ENCODE measurements around the gene NRSN2.

GRCh38 chr20:129853-130526 lies 12.4 kb upstream of the DEFB126 start:
- PRO-cap: no peak
- RRBS, 2 experiments: 80 to 90% methylated on average over 4 of the region's 37 CpGs

DNA sequence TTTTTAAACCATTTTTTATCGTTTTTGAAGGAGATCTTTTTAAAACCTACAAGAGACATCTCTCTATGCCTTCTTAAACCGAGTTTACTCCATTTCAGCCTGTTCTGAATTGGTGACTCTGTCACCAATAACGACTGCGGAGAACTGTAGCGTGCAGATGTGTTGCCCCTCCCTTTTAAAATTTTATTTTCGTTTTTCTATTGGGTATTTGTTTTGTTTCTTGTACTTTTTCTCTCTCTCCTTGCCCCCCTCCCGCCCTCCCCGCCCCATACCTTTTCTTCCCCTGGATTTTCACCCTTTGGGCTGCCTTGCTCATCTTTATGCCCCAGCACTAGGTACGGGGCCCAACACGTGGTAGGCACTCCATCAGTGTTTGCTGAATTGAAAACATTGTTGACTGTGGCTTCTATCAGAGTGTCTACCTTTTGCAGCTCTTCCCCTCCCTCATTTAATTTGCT lies 1.5 kb downstream of the ZCCHC3 start:
- PRO-cap: no peak
- RRBS, 2 experiments: no CpG with 5 or more reads among the region's 10 CpGs

GRCh38 chr20:300953-301697 lies 3.8 kb downstream of the ZCCHC3 start:
- PRO-cap: no peak
- RRBS, 2 experiments: no CpG with 5 or more reads among the region's 6 CpGs

DNA sequence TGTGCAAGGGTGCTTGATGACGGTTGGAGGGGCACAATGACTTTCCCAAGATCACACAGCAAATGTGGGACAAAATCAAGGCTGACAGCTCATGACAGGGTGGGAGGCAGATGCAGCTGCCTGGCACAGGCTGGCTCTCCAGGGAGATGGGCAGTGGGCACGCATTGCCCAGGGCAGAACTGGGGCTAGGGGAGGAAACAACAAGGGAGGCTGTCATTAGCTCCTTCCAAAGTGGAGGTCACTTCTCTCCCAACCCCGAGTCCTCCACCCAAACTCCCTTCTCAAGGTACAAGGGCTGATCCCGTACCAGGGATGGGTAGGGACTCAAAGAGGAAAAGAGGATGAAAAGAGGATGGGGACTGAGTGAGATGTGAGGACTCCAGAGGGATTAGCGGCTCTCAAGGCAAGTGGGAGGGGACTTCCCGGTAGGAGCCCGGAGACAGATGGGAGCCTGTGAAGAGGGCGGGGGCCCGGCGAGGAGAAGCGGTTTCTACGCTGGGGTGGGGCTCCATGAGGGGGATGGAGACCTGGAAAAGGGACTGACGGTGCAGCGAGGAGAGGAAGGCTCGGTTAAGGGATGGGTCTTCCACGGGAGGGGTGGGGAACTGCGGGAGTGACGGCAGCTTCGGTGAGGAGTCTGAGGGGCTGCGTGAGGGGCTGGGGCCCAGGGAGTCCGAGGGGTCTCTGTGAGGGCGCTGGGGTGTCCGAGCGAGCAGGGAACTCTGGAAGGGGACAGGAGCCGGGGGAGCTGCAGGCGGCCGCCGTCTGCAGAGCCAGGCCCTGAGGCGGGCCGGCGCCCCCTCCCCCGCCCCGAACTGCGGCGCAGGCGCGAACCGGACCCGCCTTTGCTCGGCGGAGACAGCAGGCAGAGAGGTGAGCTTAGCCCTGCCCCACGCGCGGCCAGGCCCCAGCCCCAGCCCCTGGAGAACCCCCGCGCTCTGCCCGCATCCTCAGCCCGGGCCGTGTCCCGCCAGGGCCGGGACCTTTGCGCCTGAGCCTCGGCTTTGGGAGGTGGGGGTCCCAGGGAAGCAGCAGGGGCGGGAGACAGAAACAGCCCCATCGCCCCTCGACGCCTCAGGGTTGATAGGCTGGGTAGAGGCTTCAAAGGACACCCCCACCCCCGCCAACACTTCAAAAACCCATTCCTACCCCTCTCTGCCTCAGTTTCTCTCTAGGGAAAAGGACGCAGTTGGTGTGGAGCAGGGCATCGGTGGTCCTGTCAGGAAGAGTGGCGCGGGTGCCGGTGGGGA lies at the start of gene NRSN2:
NRSN2 (plus strand) TSS at position 842 of the 1,250 bp plus-strand sequence.
- PRO-cap: bidirectional peak, plus-strand start at position 456 of the sequence, minus-strand start at position 272 of the sequence; bidirectional peak, plus-strand start at position 845 of the sequence, minus-strand start at position 817 of the sequence
- RRBS, 2 experiments: 1 to 3% methylated on average over 15 to 16 of the region's 63 CpGs

- PRO-cap: no peak
- RRBS, 2 experiments: no CpG with 5 or more reads among the region's 12 CpGs
These were observed 16.3 kb downstream of the NRSN2 start for GRCh38 chr20:363148-363712.

DNA sequence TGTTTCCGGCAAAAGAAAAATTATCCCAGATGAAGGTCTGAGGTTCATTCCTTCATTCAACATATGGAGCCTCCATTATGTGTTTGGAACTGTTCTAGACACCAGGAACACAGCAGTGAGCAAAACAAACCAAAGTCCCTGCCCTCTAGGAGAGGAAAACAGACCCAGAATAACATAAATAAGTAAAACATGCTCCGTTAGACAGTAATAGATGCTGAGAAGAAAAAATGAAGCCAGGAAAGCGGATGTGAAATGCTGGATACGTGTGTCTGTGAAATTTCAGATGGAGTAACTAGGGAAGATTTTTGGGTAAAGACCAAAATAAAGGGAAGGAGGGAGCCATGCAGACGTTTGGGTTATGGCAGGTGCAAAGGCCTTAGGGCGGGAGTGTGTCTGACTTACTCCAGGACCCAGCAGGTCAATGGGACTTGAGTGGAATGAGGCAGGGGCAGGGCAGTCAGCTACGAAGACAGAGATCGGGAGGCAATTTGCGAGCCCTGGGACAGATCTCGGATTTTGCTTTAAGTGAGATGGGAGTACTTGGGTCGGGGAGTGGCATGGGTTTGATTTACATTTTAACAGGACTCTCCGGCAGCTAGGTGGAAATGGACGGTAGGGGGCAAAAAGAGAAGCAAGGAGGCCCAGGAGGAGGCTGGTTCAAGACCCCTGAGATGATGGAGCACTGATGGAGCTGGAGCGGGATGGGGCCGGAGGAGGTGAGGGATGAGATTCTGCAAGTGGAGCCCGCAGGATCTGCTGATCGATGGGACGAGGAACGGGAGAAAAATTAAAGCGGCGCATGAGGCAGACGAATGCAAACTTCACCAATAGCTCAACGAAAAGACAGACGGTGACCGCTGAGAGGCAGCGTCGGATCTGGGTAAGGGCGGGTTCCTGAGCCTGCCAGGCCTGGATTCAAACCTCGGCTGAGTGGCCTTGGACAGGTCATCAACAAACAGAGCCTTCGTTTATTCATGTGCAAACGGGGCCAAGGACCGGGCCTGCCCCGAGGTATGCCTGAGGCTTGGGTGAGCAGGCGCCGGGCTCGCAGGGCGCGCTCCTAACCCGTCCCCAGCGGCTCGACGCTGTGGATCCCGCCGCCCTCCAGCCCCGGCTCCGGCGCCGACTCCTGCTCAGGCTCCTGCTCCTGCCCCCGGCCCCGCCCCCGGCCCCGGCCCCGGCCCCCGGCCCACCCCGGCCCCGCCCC lies 904 bp upstream of the RBCK1 start:
- PRO-cap: bidirectional peak, plus-strand start outside the sequence, minus-strand start at position 1,131 of the sequence
- RRBS, 2 experiments: 1 to 2% methylated on average over 15 of the region's 56 CpGs

DNA sequence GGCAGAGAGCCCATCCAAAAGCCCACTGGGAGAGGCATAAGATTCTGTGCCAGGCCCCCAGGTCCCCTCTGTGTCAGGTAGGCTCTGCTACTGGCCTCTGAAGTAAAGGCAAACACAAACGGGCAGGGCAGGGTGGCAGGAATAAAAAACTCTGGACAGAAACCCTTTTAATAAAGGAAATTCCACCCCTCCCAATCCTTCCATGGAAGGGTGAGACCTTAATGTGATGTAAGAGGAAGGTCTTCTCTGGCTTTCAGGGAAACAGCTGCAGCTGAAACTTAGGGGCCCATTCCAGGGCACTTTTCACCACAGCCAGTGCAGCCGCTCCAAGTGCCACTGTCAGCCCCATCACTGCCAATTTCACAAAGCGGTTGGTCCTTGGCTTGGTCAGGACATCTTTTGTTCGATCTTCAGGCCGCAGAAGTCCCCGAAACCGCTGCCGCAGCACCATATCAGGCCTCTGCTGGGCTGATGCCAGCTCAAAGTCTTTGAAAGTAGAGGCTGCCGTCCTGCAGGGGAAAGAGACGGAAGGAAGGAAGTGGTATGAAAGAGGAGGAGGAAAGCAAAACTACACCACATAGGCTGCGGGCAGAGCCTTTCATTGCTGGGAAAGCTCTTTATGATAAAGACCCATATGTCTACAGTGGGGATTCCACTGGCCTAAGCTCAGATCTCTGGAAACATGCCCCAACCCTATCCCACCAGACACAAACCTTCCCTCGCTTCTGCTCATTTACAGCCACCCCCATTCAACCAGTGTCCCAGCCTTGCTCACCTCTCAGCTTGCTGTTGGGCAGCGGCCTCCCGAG lies 23.8 kb downstream of the TBC1D20 start:
- PRO-cap: no peak
- RRBS, 2 experiments: no CpG with 5 or more reads among the region's 14 CpGs

- PRO-cap: no peak
- RRBS, 2 experiments: no CpG with 5 or more reads among the region's 5 CpGs
These were observed 7.5 kb downstream of the CSNK2A1 start for GRCh38 chr20:535953-536676.

DNA sequence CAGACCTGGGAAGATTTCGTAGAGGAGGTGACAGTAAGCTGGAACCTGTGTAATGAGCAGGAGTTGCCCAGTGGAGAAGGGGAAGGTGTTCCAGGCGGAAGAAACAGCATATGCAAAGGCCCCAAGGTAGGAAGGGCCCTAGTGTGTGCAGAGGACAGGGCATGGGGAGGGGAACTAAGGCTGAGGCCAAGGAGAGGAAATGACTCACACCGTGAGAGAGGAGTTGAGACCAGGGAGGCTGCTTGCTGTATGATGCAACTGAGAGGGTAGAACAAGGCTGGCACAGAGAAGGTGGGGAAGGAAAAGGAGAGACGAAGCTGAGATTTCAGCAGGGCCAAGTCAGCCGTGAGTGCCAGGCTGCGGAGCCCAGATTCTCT lies 34.7 kb downstream of the ANGPT4 start:
- PRO-cap: no peak
- RRBS, 2 experiments: no CpG with 5 or more reads among the region's 6 CpGs

DNA sequence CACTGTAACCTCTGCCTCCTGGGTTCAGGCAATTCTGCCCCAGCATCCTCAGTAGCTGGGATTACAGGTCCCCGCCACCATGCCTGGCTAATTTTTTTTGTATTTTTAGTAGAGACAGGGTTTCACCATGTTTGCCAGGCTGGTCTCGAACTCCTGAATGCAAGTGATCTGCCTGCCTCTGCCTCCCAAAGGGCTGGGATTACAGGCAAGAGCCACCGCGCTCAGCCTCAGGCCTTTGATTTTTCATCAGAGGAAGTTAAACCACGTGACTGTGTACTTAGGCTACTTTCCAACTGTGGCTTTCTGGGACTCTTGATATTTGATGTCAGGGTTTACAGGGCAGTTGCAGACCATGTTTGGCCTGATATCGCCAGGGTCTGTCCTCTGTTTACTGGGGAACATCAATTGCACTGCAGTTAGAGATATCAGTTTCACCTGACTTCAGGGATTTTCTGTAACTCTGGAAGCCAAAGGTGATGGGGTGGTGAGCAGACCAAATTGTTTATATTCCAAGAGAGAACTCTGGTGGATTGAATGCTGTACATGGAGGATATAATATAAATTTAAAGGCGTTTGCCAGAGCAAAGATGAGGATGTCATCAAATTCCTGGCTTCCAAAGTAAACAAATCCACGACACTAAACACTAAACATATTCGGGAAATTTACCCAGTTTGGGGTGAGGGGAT lies 4.1 kb downstream of the PSMF1 start:
- PRO-cap: no peak
- RRBS, 2 experiments: no CpG with 5 or more reads among the region's 9 CpGs

DNA sequence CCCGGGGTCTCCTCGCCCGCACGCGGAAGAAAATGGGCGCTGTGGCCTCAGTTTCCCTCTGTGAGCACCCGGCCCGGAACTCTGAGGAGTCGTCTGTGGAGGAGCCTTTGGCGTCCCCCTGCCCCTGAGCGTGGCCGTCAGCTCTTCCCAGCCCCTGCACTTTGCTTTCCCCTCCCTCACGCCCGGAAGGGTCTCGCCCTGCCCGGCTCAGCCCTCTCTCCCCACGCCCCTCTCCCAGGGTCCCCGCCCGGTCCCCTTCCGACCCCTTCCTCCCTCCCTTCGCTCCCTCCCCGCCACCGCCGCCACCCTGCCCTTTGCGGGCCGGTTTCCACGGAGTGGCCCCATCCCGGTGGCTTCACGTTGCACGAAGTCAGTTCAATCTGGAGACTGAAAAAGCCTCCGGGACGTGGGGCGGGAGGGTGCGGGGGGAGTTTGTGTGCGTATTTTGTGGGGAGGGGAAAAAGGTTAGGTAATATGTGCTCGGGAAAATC lies 540 bp downstream of the RAD21L1 start:
- PRO-cap: unidirectional peak, minus-strand start at position 163 of the sequence; unidirectional peak, minus-strand start at position 382 of the sequence
- RRBS, 2 experiments: 3% methylated on average over 21 to 22 of the region's 36 CpGs

DNA sequence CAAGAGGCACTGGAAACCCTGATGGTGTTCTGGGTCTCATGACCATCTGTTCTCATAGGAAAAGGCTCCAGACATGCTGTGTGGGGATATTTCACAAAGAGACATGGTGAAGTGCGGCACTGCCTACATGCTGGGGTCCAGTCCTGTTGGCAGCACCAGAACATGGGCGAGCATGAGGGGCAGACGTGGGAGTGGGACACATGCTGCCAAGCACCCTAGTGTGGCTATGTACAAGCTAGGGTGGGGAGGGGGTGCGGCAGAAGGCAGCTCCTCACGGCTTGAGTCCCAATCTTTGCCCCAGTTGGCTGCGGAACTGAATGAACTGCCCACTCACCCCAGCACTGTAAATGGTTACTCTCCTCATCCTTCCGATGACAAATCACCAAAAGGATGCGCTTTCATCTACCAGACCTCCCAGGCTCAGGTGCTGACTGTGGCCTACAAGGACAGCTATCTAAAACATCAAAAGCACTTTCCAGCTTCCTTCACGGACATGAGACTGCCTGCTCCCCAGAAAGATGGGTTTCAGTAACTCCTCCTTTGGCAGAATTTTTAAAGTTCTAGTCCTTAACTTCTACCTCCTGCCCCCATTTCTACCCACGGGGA lies 1.8 kb downstream of the FKBP1A start:
- PRO-cap: no peak
- RRBS, 2 experiments: no CpG with 5 or more reads among the region's 10 CpGs

DNA sequence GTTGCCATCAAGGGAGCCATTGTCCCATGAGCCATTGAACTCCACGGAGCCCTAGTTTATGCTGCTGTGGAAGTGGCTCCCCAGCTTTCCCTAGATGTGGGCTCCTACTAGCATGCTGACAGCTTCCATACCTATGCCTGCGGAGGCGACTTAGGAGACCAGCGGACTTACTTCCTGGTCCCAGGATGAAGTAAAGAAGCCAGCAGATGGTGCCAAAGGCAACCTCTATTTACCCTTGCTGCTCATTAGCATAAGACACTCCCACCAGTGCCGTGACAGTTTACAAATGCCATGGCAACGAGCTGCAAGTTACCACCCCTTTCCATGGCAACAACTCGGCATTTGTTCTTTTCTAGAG lies 30.9 kb upstream of the FKBP1A start:
- PRO-cap: no peak
- RRBS, 2 experiments: no CpG with 5 or more reads among the region's 7 CpGs

- PRO-cap: no peak
These were observed 735 bp downstream of the SIRPB1 start for GRCh38 chr20:1618995-1619552.

DNA sequence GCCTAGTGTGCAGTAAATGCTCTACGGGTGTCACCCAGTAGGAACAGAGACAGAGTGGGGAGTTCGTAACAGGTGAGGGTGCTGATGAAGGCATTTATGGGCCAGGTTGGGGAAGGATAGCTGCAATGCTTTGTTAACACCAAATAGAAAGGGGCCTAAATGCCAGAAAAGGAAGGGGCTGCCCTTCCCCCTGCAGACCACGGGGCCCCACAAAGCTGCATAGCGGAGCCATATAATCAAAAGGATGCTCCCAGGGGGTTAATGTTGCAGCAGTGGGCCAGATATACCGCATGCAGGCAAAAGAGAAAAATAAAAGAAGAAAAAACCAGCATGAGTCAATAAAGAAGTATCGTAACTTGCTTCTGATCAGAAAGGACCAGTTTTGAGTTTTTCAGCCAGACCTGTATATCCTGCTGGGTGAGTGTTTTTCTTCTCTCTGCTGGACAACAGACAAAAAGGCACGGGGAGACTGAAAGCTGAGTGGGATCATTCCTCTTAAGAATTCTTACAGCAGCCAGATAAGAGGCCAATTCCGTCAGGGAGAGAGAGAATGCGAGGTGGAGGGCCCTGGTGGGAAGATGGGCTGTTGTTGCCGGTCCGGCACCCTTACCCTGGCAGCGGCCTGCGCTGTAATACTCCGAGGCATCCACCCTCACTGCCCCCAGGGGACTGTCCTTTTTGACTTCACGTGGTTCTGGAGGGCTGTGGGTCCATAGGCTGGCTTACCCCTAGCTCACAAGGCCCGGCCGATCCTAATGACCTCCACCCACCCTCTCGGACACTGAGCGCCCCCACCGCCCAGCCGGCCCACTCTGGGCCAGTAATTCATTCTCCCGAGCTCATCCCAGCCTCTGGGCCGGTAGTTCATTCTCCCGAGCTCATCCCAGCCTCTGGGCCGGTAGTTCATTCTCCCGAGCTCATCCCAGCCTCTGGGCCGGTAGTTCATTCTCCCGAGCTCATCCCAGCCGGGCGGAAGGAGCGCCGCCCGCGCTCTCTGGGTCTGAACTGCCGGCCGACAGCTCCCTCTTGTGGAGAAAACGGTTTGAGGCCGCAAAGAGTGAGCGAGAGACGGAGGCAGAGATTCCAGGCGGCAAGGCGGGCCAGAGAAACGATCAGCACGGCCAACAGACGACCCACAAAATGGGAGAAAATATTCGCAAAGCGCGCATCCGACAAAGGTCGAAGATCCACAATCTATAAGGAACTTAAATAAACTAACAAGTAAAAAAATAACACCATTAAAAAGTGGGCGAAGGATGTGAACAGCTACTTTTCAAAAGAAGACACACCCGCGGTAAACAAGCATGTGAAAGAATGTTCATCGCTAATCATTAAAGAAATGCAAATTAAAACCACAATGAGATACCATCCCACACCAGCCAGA lies 118.3 kb upstream of the SIRPA start:
- PRO-cap: bidirectional peak, plus-strand start at position 549 of the sequence, minus-strand start at position 671 of the sequence; bidirectional peak, plus-strand start at position 1,077 of the sequence, minus-strand start at position 973 of the sequence
- RRBS, 2 experiments: 2% methylated on average over 14 of the region's 54 CpGs

DNA sequence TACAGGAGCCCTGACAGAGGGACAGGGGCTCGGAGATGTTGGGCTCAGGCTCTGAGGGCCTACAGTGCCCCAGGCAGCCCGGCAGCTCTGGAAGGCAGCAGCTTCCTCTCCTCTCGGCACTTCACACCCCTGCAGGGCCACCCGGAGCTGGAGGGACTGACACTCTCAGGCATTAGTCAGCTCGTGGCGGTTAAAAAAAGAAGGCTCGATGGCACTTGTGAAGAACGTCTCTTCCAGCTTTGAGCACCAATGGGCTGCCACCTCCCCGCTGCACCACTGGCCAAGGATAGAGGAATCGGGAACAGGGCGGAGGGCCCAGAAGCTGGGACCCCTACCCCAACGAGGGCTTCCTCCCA lies 62.5 kb upstream of the SIRPA start:
- PRO-cap: no peak
- RRBS, 2 experiments: 61 to 83% methylated on average over 3 of the region's 12 CpGs

DNA sequence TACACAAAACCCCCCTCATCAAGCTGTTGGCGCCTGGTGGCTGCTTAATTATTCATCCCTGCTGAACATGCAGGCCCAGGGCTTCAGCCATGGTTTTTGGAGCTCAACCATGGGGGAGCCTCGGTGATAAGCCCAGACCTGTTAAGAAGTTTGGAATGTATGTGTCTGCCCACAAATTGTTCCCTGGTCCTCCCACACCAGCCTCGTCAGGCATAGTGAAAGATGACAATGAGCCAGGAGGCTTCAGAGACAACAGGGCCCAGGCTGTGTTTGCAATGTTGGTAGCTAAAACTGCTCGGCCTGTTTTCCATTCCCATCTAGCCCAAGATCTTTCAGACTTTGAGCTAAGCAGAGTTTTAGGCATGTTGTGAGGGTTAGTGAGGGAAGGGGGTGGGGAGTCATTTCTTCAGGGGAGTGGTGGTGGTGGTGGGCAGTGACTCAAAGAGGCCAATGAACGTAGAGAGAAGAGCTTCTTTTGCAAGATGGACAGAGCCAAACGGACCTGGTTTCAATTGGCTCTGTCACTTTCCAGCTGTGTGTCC lies 34.7 kb upstream of the SIRPA start:
- PRO-cap: no peak
- RRBS, 2 experiments: no CpG with 5 or more reads among the region's 6 CpGs

DNA sequence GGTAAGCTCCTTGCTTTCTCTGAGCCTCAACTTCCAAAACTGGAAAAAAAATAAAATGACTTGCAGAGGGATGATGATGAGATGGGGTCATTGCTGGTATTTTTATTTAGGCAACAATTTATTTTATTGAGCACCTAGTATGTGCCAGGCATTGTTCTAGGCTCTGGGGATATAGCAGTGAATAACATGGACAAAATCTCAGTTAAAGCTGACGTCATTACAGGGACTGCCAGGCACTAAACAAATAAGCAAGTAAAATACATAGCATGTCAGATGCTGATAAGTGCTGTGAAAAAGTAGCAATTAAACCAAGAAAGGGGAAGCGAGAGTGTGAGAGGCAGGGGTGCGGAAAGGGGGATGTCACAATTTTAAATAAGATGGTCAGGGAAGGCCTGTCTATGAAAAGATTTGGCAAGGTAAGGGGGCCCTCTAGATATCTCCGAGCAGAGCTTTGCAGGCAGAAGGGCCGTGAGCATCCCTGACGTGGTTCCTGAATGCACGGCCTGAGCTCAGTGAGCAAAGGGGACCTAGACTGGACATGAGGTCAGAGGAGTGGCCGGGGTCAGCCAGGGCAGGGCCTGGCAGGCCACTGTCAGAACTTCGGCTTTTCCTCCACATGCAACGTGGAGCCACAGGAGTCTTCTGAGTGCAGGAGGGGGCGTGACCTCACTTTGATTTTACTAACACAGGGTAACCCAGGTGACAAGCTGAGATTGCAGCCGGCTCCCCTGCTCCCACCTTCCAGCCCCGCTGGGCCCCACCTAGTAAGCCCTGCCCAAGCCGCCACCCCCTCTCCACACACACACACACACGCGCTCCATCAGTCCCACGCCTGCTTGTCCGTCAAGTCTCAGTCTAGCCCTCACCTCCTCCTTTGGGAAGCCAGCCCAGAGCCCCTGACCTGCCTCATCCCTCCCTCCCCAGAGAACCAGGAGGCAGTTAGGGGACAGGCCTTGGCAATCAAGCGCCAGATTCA lies 24.2 kb upstream of the SIRPA start:
- PRO-cap: no peak
- RRBS, 2 experiments: no CpG with 5 or more reads among the region's 19 CpGs

GRCh38 chr20:1874225-1875538 lies 20.5 kb upstream of the SIRPA start:
- PRO-cap: no peak
- RRBS, 2 experiments: 20% methylated on average over 1 of the region's 23 CpGs; no CpG with 5 or more reads in 1 of the 2 experiments

GRCh38 chr20:1890501-1891256 lies 4.5 kb upstream of the SIRPA start:
- PRO-cap: no peak
- RRBS, 2 experiments: no CpG with 5 or more reads among the region's 13 CpGs